Vermiform appendix (tissue), 1 donor: ENCODE measurements around a stretch of chr1.

DNA sequence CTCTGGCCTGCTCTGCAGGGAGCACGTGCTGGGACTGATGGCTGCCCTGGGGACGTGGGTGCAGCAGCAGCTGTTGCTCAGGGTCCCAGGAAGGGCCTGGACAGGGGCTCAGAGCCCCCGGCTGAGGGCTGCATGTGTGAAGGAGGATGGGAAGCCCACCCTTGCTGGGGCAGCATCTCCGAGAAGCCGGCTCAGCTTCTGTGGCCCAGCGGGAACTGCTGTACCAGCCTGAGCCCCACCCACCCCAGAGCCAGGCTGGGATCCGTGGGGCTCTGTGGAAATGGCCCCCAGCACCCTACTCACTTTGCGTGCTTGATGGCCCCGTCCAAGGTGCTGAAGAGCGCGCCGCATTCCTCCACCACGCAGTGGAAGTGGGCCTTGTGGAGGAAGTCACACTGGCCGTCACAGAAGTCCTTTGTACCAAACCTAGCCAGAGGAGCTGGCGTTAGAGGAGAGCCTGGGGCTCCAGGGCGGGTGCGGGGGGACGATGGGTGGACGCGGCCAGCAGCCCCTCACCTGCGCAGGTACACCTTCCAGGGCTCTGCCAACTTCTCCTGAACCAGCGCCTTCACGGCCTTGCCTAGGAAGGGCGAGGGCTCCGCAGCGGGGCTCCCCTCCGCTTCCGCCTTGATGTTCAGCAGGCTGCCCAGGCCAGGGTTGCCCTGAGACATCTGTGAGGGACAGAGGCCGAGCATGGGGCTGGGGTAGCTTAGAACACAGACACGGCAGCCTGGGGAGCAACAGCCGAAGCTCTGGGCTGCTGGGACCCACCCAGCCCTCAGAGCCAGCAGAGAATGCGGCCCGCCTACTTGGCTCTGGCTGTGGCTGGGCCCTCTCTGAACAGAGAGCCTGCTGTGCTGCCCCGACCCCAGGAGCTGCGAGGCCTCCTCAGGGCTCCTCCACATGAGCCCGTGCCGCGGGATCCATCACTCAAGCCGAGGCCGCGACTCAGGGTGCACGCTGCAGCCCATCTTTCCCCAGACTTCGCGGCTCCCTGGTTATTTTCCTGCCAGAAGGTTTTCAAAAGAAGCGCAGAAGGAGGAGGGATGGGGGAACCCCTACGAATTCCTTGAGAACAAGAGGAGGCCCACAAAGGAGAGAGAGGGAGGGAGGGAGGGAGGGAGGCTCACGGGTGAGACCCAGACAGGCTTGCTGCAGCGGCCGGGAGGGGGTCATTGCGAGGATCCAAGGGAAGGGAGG, 147.3 kb downstream of the CASZ1 start:
- PRO-cap = no peak

GRCh38 chr1:10653298-10654368, 142.8 kb downstream of the CASZ1 start:
- PRO-cap = no peak

DNA sequence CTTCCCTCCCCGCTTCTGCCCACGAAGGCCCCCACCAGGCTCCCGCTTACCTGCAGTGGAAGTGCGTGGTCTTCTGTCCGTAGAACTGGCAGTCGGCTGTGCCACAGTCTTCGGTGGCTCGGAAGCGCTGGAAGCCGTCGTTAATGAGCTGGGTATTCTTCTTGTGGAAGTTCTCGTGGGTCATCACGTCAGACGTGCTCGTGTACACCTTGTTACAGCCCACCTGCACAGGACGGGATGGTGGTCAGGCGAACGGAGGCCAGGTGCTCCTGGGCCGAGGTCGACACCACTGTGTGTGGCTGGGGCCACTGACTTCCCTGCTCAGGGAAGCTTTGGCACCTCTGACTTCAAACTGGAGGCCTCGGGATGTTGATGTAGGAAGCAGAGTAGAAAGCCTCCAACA, 142.1 kb downstream of the CASZ1 start:
- PRO-cap = no peak

DNA sequence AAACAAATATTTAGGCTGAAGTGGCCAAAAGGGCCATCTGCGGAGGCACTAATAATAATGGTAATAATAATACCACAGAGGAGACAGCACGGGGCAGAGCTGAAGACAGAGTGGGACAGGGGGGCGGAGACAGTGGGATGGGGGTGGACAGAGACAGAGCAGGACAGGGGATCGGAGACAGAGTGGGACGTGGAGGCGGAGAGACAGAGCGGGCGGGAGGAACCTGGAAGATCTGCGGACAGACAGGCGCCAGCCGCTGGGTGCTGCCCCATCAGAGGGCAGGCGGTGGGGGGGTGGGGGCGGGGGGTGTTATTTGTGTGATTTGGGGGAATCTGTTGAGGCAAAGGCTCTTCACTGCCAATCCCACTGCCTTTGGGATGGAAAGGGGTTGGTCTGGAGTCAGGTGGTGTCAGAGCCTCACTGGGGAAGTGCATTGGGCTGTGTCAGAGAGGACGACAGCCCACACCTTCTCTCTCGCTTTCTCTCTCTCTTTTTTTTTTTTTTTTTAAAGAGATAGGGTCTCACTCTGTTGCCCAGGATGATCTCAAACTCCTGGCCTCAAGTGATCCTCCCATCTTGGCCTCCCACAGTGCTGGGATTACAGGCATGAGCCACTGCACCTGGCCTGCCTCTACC, 138.8 kb downstream of the CASZ1 start:
- PRO-cap = no peak

- PRO-cap = no peak
Measured at GRCh38 chr1:10663541-10664286, 132.7 kb downstream of the CASZ1 start.

DNA sequence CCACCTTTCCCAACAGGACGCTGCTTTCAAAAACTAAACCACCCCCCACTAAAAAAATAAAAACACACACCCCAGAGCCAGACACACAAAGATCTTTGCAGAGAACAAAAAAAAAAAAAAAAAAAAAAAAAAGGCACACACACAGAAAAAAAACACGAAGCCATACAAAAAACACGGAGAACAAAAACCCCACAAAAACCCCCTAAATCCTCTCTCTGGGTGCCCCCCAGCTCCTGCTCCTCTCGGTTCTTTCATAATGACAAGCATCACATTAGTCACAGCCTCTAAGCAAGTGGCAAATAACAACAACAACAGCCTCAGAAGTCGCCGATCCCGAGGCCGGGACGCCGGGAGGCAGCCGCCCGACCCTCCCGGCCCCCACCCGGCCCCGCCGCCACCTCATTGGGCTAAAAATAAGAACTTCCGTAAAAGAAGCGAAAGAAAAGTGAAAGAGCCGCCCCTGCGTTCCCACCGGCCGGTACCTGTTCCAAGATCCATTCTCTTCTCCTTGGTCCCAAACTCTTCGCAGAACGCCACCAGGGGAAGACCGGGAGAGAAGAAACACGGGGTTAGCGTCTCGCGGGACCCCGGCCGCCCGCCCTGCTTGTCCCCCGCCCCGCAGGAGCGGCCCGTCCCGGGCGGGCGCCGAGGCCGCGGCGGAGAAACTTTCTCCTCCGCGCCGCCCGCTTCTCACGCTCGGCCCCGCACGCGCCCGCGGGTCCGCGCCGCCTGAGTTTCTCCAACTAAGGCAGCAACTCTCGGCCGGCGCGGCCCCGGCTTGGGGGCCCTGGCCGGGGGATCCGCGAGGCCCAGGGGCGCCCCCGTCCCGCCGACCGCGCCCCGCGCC, 102.8 kb downstream of the CASZ1 start:
- PRO-cap = bidirectional peak, plus-strand start at position 428 of the sequence, minus-strand start at position 398 of the sequence

- PRO-cap = no peak
Measured at GRCh38 chr1:10760616-10761197, 35.7 kb downstream of the CASZ1 start.

GRCh38 chr1:10794757-10795469, 1.5 kb downstream of the CASZ1 start:
- PRO-cap = no peak

GRCh38 chr1:10899858-10900677, 81.8 kb downstream of the C1orf127 start:
- PRO-cap = no peak

DNA sequence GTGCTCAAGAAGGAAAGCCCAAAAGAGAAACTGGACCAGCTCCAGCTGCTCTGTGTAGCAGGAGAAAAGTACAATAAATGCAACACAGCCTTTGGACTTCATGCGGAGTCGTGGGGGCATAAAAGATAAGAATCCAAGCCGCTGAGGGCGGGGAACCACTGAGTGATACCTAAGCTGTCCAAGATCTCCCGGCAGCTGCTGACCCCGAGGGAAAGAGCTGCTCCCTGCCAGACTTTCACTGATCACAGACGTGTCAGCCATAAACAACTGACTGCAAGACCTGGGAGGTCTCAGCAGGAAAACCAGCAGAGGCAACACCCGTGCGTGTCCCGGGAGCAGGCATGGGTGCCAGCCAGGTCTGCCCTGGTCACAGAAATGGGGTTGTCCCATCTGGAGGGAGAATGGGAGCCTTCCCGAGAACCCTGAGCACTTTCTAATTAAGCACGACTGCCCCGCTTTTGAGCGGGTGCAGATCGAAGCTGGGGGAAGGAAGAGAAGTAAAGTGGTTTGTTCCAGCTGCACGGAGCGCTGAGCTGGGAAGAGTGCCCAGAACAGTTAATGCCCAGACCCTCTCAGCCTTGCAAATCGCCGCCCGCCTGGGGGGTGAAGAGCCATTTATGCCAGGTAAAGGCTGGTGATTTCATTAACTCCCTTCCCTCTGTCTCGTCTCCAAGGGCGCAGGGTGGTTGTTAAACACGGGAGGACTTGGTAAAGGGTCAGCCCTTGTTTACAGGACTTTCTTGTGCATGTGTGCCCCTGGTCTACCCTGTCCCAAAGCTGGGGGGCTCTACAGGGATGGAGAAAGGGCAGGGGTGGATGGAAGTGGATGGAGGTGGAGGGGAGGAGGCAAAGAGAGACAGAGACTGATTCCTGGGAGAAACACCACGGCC, 37.6 kb downstream of the C1orf127 start:
- PRO-cap = no peak

DNA sequence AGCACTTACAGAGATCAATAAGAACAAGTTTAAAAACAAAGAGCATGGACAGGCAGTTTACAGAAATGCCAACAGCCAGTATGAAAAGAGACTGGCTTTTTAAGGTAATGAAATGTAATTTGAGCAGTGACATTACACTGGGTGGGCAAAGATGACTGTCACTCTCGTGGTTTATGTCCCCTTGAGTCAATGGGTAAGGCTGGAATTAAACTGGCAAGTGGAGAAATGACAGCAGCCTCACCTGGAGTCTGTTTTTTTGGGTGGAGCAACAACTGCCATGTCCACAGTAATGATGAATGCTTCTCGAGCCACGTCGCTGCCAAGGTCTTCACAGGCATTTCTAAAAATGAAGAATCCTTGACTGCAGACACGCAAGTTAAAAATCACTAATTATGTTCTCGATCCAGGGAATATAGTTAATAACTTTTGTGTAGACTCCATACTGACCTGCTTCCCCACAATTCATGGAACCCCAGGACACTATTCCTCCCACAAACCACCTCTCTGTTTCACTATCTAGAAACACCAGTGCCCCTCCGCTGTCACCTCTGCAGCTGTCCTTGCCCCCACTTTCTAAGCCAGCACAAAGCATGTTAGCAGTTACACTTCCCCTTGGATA, 14.2 kb downstream of the TARDBP start:
- PRO-cap = no peak

DNA sequence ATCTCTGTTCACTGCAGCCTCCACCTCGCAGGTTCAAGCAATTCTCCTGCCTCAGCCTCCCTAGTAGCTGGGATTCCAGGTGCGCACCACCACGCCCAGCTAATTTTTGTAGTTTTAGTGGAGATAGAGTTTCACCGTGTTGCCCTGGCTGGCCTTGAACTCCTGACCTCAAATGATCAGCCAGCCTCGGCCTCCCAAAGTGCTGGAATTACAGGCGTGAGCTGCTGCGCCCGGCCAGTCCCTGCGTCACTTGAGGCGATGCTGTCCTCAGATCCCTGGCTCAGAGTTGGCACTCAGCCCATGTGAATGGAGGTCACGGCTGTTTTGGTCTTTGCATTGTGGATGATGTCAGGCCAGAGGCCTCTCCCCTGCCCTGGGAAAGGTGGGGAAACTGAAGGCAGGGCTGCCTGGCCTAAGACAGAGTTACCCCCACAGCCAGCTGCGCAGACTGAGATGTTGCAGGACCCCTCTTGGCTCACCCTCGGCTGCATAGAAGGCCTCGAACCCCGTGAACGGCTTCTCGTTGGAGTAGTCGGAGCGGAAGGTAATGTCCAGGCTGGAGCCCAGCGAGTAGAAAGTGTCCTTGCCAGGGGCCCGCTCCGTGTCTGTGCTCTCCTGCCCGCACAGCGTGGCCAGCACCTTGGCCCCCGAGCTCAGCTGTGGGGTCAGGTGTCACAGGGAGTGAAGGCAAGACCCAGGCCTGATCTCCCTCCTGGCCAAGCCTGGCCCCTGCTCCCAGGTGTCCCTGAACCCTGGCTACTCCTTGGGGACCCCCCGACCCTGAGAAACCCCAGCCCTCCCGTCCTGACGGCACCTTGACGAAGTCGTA, 748 bp downstream of the MASP2 start:
- PRO-cap = no peak

GRCh38 chr1:11681394-11682116, 607 bp upstream of the MAD2L2 start:
- PRO-cap = unidirectional peak, minus-strand start at chr1:11681489

GRCh38 chr1:11786428-11786625, 19.4 kb downstream of the MTHFR start:
- PRO-cap = no peak

DNA sequence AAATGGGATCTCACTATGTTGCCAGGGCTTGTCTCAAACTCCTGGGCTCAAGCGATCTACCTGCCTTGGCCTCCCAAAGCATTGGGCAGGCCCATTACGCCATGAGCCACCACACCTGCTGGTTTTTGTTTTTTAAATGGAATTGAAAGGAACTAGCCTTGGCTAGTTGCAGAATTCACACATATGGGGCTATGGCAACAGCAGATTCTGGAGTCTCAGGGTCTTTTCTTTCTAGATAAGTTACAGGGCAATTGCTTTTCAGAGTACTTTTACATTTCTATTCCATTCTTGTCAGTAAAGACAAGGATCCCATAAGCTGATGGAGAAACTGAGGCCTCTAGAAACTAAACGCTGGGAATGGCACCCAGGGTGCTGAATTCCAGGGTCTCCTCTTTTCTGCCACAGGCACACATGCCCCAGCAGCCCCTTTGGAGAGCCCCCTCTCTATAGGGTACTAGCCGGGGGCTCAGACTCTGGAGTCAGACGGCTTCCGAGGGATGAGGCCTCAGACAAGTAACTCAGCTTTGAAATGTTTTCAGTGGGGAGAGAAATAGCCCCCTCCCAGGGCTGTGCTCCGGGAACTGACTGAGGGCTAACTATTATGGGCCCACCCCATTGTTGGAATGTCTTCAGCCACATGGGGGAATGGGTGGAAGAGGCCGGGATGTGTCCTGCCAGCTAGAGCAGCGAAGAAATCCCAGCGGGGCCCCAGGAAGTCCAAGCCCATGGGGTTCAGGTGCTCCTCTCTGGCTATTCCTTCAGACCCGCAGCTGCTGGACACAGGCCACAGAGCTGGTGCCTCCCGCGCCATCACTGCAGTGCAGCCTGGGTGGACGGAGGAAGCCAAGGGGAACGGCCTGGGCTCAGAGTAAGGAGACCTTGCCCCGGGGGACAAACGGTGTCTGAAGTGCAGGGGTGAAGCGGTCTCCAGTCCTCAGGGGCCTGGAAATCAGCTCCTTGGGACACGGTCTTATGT, 18.9 kb downstream of the MTHFR start:
- PRO-cap = no peak

DNA sequence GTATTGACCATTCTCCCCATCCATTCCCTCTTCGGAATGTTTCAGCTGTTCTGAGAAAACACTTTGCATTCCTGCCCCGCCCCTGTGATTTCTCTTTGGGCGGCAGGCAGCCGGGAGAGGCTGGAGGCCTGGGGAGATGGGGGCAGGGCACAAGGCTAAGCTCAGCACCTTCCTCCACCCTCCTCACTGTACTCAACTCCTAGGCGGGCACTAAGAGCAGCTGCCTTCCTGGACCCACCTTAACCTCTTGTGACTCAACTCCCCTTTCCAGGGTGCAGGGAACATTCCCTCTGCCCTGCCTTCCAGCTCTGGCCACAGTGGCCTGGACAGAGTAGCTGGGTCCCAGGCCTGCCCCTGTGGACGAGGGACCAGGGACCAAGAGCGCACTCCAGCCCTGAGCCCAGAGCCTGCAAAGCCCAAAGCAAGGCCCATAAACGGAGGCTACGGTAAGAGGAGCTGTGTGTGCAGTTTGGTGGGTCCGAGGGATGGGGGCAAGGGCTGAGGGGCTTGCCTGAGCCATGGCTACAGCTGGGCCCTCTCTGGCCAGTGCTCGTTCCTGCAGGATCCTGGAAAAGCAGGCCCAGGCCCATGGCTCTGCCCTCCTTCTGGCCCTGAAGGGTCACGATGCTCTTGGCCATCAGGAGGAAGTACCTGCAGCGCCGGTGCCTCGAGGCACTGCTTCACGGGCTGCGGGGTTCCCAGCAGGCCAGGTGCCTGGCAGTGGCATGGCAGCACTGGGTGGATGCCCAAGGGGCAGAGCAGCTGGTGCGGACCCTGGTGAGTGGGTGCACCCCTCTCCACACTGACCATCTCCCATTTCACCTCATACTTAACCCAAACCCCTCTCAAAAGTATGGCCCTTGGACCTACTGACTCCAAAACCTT, 17.9 kb downstream of the MTHFR start:
- PRO-cap = unidirectional peak, minus-strand start at position 33 of the sequence

DNA sequence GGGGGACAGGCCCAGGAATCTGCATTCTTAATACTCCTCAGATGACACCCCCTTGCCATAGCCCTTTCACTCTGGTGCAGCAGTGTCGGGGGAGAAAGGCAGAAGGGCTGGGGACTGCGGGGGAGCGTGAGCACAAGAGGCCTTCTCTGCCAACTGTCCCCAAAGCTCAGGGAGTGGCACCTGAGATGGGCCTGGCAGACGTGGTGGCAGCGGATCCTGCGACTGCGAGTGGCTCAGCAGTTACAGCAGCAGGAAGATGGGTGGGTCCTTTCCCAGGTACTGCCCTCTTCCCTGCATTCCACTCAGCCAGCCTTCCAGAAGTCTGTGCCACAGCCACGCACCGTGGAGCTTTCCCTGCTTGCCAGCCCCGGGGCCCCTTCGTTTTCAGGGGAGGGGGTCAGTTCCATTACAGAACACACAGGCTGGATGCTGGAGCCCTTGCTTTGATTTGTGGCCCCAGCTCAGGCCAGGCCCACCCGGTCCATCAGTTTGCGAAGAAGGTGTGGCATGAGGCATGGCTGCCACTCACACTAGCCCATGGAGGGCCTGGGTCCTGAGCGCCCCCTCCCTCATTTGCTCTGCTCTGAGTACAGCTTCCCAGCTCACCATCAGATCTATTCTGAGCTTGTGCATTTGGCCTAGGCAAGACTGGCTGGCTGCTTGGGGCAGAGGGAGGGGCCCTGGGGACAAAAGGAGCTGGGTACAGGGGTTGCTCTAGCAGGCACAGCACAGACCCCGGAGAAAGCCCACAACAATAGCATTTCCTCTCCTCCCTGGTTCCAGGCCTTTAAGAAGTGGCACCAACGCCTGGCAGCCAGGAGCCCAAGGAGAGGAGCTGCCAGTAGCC, 17.1 kb downstream of the MTHFR start:
- PRO-cap = no peak

DNA sequence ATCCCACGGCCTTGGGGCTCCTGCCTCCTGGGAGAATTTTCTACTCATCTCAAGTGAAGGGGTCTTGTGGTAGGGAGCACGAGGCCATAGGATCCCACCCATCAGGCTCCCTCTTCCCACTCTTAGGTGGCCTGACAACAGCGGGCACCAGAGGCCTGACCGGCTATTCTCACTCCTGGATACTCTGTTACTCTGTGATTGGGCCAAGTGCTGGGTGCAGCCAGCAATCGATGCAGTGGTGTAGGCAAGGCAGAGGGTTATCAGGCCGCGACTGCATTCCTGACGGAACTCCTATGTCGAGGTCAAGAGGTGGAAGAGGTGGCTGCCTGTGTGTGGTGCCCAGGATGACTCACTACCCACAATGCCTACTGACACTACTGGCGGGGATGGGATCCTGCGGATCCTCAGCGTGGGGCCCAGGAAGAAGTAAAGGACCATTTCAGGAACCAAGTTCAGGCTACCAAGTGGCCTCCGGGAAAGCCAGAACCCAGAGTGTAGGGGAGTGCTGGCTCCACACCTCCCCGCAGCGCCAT, 5.1 kb downstream of the MTHFR start:
- PRO-cap = no peak

DNA sequence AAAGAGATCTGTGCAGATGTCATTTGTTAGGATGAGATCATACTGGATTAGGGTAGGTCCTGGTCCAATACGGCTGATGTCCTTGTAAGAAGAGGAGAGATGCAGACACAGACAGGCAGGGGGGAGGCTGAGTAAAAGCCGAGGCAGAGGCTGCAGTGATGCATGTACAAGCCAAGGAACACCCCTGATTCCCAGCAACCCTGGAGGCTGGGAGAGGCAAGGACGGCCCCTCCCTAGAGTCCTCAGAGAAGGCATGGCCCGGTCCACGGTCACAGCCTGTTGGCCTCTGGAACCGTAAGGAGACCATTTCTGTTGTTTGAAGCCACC, 15.9 kb upstream of the NPPB start:
- PRO-cap = no peak

DNA sequence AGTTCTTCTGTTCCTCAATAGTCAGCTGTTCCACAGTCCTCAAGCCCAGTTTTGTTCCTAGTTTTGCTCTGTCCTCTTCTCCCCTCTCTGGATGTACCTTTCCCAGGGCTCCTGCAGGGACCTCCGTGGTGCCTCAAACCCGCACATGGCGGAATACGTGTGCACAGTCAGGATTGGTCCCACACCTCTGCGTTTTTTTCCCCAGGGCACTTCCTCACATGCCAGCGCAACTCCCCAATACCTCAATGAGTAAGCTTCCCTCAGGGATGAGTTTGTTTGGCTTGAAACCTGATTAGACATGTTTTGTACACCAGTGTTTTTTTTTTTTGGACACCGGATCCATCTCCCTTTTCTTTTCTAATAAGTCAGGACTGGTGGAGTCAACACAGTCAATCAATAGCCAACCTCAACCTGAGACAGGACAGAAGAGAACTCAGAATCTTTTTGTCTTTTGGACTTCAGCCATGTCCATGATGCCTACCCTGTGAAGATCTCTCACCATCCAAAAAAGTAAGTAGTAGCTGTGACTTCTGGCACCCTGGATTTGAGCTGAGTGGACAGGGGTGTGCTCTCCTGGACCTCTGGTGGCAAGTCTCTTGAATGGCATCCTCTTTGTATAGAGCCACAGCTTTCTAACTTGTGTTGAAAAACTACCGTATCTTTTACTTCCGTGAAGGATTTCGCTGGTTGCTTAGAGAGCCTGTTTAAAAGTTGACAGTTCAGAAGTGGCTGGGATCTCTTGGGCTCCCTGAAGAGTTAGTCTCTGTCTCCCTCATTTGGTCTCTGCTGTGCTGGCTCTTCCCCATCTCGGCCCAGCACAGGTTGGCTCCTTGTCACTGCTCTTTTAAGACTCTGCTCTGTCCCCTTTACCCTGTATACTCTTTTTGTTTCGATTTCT, 1.6 kb downstream of the MFN2 start:
- PRO-cap = no peak